Bronchial epithelial cell (primary cell): ENCODE measurements around a stretch of chr21.

GRCh38 chr21:9000278-9001304, 1520.8 kb upstream of the TPTE start:
- RRBS, 2 experiments: no CpG with 5 or more reads among the region's 4 CpGs

DNA sequence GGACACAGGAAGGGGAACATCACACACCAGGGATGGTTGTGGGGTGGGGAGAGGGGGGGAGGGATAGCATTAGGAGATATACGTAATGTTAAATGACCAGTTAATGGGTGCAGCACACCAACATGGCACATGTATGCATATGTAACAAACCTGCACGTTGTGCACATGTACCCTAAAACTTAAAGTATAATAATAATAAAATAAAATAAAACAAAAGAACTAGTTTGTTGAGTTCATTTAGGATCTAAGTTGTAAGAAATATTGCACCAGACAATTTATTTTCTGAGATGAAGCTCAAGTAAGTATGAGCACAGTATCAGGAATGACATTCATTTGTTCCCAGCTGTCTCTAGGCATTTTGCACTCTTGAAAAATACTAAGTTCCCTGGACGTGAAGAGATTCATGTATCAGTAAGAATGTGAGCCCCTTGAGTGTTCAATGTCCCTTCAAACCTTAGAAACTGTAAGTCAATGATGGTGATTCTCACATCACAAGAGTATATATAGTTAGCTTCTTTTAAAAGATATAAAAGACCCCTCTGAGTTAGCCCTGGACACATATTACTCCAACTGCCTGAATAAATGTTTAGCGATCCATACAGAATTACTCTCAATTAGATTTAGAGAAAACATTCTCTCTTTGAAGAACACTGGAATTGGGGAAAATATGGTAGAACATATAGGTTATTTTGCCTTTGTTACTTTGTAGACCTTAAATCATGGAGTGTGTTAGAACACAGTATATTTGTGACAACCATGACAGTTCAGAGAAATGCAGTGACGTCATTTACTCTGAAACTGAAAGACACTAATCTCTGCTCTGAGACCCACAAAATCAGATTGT, 1519.1 kb upstream of the TPTE start:
- RRBS, 2 experiments: no CpG with 5 or more reads among the region's 5 CpGs

- RRBS, 2 experiments: no CpG with 5 or more reads among the region's 5 CpGs
Measured at GRCh38 chr21:9721980-9722393, 799.4 kb upstream of the TPTE start.

DNA sequence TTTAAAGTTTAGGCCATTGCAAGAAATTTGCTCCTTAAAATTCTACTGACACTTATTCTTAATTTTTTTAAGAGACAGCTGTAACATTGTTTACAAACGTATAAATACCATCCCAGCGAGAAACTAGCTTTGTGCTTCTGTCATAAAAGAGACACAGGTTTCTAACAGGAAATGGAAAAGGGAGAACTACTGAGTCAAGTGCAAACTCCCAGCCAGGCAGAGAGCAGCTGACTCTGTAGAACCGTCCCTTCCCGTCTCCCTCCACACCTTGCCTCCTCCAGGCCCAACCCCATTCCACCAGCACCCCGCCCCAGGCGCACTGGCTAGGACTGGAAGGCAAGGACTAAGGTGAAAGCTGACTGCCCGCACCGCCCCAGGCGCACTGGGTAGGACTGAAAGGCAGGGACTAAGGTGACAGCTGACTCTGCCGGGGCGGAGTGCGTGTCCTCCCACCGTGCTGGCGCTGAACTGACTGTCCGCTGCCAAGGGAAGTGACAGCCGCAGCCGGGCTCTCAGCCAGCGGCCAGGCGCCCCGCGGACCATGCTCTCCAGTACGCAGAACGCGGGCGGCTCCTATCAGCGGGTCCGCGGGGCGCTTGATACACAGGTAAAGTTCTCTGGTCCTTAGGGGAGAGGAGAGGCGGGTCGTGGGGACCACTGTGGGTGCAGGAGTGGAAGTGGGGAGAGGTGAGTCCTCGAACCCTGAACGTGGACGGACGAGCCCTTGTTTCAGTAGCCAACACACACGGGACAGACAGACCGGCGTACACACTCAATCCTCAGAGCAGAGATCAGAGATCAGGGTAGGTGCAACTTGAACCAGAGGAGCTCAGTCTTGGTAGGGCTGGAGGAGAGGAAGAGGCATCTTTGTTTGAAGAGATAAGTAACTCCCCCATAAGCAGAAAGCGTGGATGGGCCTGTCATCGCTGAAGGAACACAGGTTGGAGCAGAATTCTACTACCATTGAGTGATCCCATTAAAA, 57.9 kb downstream of the RBM11 start:
- RRBS, 2 experiments: 2% methylated on average over 8 of the region's 40 CpGs

- RRBS, 2 experiments: no CpG with 5 or more reads among the region's 10 CpGs
Measured at GRCh38 chr21:14528004-14529382, 17.6 kb downstream of the SAMSN1 start.

GRCh38 chr21:14962338-14963145, 102.3 kb downstream of the NRIP1 start:
- RRBS, 2 experiments: no CpG with 5 or more reads among the region's 3 CpGs

DNA sequence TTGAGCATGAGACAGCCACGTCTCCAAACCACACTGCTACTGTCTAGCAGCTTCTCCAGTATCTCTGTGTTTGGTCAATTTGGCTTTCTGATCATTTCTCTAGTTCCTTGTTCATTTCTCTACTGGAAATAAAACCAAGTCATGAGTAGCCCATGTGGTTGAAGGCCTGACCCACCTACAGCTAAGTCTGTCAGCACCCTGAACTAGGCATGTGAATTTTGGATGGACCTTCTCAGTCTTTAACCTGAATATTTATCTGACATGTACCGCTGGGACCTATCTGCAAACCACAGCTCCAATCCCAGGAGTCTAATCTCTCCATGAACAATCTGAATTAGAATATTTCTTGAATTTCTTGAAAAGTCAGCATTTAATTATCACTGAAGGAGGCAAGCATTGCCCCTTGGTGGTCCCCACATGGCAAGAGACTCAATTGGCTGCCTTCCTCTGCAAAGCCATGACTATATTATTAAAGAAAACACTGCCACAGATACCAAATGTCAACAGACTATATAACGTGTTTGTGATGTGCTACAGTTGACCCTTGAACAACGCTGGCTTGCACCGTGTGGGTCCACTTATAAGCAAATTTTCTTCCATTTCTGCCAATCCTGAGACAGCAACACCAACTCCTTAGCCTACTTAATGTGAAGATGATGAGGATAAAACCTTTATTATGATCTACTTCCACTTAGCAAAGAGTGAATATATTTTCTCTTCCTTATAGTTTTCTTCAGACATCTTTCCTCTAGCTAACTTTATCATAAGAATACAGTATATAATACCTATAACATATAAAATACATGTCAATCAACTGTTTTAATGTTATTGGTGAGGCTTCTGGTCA, 66.6 kb downstream of the NRIP1 start:
- RRBS, 2 experiments: no CpG with 5 or more reads among the region's 5 CpGs

GRCh38 chr21:15513935-15514681, 215.7 kb upstream of the USP25 start:
- RRBS, 2 experiments: no CpG with 5 or more reads among the region's 7 CpGs

- RRBS, 2 experiments: no CpG with 5 or more reads among the region's 3 CpGs
Measured at GRCh38 chr21:15682837-15683578, 46.8 kb upstream of the USP25 start.

- RRBS, 2 experiments: no CpG with 5 or more reads among the region's 3 CpGs
Measured at GRCh38 chr21:15706595-15707089, 23.1 kb upstream of the USP25 start.

- RRBS, 2 experiments: no CpG with 5 or more reads among the region's 5 CpGs
Measured at GRCh38 chr21:15767426-15768155, 37.8 kb downstream of the USP25 start.

GRCh38 chr21:15791401-15791748, 61.6 kb downstream of the USP25 start:
- RRBS, 2 experiments: no CpG with 5 or more reads among the region's 2 CpGs

GRCh38 chr21:15833242-15833856, 103.6 kb downstream of the USP25 start:
- RRBS, 2 experiments: no CpG with 5 or more reads among the region's 3 CpGs

- RRBS, 2 experiments: no CpG with 5 or more reads among the region's 3 CpGs
Measured at GRCh38 chr21:16078809-16079056, 349.0 kb downstream of the USP25 start.

- RRBS, 2 experiments: no CpG with 5 or more reads among the region's 11 CpGs
Measured at GRCh38 chr21:16193879-16194813, 464.4 kb downstream of the USP25 start.

DNA sequence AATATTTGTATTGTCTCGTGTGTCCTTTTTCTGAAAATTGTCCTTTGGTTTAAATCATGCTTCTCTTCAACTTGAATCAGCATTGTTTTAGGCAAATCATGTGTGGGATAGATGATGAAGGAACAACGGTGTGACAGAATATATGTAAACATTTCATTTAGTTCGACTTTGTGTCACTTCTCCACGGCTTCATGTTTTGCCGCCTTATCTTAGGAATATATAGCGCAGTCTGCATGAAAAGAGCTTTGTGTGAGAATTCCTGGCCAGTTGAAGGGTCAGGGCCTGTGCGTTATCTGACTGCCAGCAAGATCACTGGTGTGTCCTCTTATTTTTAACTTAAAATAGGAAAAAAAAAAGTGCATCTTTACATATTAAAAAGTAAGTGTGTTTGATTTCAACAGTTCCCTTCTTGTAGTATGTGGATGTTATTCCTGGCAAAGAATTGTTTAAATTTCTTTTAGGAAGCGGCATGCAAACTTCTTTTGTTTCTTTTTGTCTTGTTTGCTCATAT, 465.1 kb downstream of the USP25 start:
- RRBS, 2 experiments: no CpG with 5 or more reads among the region's 8 CpGs

GRCh38 chr21:16195548-16195943, 465.8 kb downstream of the USP25 start:
- RRBS, 2 experiments: no CpG with 5 or more reads among the region's 4 CpGs

GRCh38 chr21:16198529-16199009, 468.8 kb downstream of the USP25 start:
- RRBS, 2 experiments: no CpG with 5 or more reads among the region's 3 CpGs

DNA sequence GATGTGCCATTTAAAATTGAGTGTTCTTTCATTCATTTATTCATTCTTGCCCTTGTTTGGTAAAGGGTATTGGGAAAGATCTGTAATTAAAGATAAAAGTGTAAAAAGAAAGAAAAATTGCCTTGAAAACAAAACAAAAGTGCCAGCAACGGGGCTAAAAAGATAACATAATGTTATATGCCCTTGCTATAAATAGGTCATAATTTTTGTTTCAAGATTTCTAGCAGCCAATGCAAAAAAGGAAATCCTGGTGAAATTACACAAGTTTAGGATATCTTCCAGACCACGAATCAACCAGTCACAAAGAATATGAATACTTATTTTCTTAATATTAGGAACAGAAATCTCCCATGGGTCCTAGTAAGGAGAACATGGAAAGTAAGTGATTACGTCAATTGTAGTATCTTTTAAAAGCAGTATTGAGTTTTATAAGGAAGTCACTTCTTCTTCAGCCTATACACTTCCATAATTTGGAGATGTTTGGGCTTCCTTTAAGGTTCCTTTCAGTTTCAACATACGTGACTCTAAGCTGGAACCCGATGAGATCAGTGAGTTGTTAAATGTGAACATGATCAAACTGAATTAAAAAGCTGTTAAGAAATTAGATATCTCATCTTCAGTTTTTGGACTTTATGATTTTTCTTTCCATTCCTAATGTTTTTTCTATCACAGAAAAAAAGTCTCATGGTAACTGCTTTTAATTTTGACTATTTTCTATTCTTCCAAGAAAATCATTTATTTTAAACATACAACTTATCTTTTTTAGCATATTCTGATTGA, 534.5 kb downstream of the USP25 start:
- RRBS, 2 experiments: no CpG with 5 or more reads among the region's 5 CpGs

GRCh38 chr21:16551737-16552241, 822.0 kb downstream of the USP25 start:
- RRBS, 2 experiments: no CpG with 5 or more reads among the region's 7 CpGs